ENCODE measurements around the gene PCNA.

GRCh38 chr20:3799543-3800430 is 3.7 kb downstream of the CDC25B start:
- PRO-cap, 7 experiments, result no peak in any of the 7 experiments
- RAMPAGE, long total RNA, 2 experiments, result no peak in any of the 2 experiments

GRCh38 chr20:3846005-3846547 is 558 bp upstream of the MAVS start:
- PRO-cap, 7 experiments, result peak in 5 of 7 experiments; most common plus-strand start chr20:3846199 (in 4)
- RAMPAGE, long total RNA, 2 experiments, result no peak in any of the 2 experiments

GRCh38 chr20:3874033-3875058 is 14.8 kb upstream of the PANK2 start:
- PRO-cap, 7 experiments, result no peak in any of the 7 experiments
- RAMPAGE, long total RNA, 2 experiments, result no peak in any of the 2 experiments

DNA sequence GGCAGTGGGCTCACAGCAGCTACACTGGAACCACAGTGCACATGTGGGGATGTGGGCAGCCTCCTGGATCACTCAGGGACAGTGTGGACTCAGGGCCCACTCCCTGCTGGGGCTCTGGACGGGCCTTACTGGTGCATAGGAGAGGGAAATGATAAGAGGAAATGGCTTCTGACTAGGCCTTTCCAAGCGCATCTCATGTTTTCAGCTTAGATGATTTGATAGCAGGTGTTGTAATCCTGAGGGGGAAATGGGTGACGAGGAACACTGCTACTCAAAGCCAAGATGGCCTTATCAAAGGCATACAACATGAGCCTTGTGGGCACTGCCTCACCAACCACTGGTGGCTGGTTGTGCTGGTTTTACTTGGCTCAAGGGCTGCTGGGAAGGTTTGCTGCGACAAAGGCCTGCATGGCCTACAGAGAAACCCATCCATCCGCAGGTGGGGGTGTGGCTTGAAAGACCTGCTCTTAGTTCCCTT is 44.1 kb downstream of the PANK2 start:
- PRO-cap, 7 experiments, result no peak in any of the 7 experiments
- RAMPAGE, long total RNA, 2 experiments, result no peak in any of the 2 experiments

- PRO-cap, 7 experiments, result no peak in any of the 7 experiments
- RAMPAGE, long total RNA, 2 experiments, result start-site peak on the minus strand in 1 of 2 experiments, at chr20:3986318-3986588 at its widest, 5 reads per replicate
These were observed 29.2 kb downstream of the RNF24 start for GRCh38 chr20:3986123-3986671.

DNA sequence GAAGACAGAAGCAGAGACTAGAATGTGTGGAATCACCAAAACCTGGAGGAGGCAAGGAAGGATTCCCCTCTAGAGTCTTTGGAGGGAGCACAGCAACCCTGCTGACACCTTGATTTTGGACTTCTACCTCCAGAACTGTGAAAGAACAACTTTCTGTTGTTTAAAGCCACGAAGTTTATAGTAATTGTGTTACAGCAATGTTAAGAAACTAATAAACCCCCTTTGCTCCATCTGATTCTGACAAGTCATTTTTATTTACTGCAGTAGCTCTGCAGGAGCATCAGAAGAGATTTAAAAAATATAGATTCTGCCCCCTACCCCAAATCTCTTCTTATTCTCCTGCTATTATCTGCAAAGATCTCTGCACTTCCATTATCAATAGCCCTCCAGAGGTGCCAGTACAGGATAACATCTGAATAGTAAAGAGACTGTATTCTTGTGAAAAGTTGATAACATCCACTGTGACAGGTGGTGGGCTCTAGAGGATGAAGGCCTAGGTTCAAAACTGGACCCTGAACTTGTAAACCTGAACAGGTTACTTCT is 10.7 kb downstream of the RNF24 start:
- PRO-cap, 7 experiments, result no peak in any of the 7 experiments
- RAMPAGE, long total RNA, 2 experiments, result no peak in any of the 2 experiments

- PRO-cap, 7 experiments, result no peak in any of the 7 experiments
- RAMPAGE, long total RNA, 2 experiments, result no peak in any of the 2 experiments
These were observed 2.6 kb downstream of the RNF24 start for GRCh38 chr20:4012680-4013170.

- PRO-cap, 7 experiments, result no peak in any of the 7 experiments
- RAMPAGE, long total RNA, 2 experiments, result no peak in any of the 2 experiments
These were observed 36.1 kb upstream of the SMOX start for GRCh38 chr20:4112601-4112920.

DNA sequence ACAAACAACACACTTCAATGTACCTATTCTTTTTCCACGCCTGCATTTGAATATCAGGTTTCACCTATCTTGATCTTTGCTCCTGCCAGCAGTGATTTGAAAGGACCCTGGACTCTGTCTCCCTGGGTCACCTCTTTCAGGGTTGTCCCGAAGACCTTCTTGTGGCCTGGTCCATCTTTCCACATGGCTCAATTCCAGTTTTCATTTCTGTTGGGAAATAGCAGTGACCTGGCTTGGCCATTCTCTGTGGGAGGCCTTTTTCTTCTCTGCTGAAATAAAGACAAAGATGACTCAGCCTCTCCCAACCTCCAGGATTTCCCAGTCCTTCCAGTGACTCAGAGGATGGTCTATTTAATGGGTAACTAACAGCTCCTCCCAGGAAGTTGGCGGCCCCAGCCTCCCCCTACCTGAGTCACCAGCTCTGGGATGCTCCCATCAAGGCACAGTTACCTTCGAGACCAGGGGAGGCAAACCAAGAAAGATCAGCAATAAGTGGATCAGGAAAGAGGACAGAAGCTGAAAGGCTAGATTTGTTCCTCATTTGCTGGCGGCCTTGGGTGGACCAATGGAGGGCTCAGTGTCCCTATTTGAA is 13.1 kb upstream of the SMOX start:
- PRO-cap, 7 experiments, result no peak in any of the 7 experiments
- RAMPAGE, long total RNA, 2 experiments, result no peak in any of the 2 experiments

DNA sequence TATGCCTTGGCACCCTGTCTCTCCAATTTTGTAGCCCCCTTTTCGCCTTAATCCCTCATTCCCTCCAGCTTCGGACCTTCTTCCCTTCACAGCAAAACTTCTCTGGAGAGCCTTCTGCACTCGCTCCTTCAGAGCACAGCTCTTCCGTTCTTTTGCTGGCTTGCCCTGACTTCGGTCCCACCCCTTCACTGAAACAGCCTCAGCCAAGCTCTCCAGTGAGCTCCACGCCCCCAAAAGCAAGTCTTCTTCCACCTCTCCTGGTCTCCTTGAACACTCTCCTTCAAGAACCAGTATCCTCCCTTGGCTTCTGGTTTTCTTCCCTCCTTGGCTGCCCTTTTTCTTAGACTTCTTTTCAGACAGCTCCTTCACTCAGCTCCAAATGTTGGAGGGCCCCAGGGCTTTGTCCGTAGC is 1.5 kb downstream of the SMOX start:
- PRO-cap, 7 experiments, result peak in 7 of 7 experiments; most common plus-strand start position 270 of the sequence (in 1); most common minus-strand start position 154 of the sequence (in 7)
- RAMPAGE, long total RNA, 2 experiments, result no peak in any of the 2 experiments

DNA sequence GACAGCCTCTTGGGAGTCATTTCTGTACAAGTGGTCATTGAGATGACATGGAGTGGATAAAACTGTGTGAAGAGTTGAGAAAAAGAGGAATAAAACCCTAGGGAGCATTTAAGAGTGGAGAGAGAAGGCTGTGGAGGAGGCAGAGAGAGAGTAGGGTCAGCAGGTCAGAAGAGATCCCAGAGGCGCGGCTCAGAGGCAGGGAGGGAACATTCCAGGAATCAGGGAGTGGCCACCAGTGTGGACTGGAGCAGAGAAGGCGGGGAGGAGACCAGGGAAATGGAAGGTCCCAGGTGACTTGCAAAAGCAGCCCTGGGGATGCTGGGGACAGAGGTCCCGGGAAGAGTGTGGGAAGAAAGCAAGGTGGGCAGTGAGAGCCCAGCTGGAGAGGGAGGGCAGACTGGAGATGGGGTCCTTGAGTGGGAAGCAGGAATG is 31.6 kb downstream of the ADRA1D start:
- PRO-cap, 7 experiments, result no peak in any of the 7 experiments
- RAMPAGE, long total RNA, 2 experiments, result no peak in any of the 2 experiments

DNA sequence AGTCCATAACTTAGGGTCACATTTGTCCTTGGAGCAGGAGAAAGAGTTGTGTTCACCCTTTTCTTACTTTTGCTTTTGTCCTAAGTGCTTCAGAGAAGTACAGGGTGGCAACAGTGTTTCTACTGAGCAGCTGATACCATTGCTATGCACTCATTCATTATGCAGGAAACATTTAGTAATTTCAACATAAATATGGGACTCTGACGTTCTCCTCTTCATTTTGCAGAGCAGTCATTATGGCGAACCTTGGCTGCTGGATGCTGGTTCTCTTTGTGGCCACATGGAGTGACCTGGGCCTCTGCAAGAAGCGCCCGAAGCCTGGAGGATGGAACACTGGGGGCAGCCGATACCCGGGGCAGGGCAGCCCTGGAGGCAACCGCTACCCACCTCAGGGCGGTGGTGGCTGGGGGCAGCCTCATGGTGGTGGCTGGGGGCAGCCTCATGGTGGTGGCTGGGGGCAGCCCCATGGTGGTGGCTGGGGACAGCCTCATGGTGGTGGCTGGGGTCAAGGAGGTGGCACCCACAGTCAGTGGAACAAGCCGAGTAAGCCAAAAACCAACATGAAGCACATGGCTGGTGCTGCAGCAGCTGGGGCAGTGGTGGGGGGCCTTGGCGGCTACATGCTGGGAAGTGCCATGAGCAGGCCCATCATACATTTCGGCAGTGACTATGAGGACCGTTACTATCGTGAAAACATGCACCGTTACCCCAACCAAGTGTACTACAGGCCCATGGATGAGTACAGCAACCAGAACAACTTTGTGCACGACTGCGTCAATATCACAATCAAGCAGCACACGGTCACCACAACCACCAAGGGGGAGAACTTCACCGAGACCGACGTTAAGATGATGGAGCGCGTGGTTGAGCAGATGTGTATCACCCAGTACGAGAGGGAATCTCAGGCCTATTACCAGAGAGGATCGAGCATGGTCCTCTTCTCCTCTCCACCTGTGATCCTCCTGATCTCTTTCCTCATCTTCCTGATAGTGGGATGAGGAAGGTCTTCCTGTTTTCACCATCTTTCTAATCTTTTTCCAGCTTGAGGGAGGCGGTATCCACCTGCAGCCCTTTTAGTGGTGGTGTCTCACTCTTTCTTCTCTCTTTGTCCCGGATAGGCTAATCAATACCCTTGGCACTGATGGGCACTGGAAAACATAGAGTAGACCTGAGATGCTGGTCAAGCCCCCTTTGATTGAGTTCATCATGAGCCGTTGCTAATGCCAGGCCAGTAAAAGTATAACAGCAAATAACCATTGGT is 13.2 kb downstream of the PRNP start:
- PRO-cap, 7 experiments, result no peak in any of the 7 experiments
- RAMPAGE, long total RNA, 2 experiments, result no peak in any of the 2 experiments

- PRO-cap, 7 experiments, result peak in 4 of 7 experiments; most common plus-strand start chr20:4720409 (in 2); most common minus-strand start chr20:4720441 (in 2)
- RAMPAGE, long total RNA, 2 experiments, result no peak in any of the 2 experiments
These were observed 1.6 kb upstream of the PRND start for GRCh38 chr20:4719978-4720612.

- PRO-cap, 7 experiments, result no peak in any of the 7 experiments
- RAMPAGE, long total RNA, 2 experiments, result no peak in any of the 2 experiments
These were observed 33.4 kb downstream of the RASSF2 start for GRCh38 chr20:4790111-4790404.

DNA sequence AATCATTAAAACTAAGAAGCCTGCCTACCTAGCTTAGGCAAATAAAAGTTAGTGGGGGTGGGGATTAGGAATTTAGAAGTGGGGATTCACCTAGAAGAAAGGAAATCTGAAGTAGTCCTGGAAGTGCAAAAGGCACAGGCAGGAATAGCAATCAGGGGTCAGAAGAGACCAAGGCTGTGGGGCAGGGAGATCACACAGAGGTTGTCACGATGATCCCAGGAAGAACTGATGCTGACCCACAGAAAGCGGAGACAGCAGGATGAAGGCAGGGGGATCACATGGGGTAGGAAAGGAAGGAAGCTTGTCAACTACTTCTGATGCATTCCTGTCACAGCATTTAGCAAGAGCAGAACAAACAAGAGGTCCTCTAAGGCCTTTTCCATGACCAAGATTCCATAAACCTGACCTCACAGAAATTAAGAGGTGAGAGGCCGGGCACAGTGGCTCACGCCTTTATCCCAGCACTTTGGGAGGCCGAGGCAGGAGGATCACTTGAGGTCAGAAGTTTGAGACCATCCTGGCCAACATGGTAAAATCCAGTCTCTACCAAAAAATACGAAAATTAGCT is 79.1 kb downstream of the SLC23A2 start:
- PRO-cap, 7 experiments, result no peak in any of the 7 experiments
- RAMPAGE, long total RNA, 2 experiments, result no peak in any of the 2 experiments

DNA sequence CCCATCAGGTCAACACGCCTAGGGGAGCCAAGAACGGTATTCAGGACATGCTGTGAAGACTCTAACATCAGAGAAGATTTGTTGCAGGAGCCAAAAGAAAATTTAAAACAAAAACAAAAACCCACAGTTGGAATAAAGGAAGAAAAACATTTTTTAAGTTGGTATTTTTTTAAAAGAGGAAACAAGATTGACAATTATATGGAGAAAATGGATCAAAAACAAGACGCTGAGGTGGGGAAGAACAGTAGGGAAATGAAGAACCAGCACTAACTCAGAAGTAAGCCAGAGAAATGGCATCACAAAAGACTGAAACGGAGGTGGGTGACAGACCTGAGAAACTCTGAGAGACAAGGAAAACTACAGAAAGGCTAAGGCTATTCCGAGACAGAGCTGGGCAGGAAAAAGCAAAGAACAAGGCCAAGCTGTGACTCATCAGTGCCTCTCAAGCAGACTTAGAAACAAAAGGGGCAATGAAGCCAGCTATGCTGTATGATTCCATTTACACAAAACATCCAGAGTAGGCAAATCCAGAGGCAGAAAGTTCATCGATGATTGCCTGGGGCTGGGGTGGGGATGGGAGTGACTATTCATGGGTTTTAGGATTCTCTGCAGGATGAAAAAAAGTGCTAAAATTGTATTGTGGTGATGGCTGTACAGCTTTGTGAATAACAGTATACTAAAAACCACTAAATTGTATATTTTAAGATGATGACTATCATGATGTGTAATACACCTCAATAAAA is 50.1 kb downstream of the SLC23A2 start:
- PRO-cap, 7 experiments, result peak in 2 of 7 experiments; most common minus-strand start position 342 of the sequence (in 2)
- RAMPAGE, long total RNA, 2 experiments, result no peak in any of the 2 experiments

GRCh38 chr20:5100537-5101035 is 12.3 kb downstream of the TMEM230 start:
- PRO-cap, 7 experiments, result no peak in any of the 7 experiments
- RAMPAGE, long total RNA, 2 experiments, result no peak in any of the 2 experiments

GRCh38 chr20:5119085-5120051 is at the start of gene PCNA:
Gene PCNA (minus strand): TSS chr20:5119958.
- PRO-cap, 7 experiments, result peak in 7 of 7 experiments; most common plus-strand start chr20:5119523 (in 5); most common minus-strand start chr20:5119958 (in 5)
- RAMPAGE, long total RNA, 2 experiments, result start-site peak on the minus strand in 2 of 2 experiments, at chr20:5119964-5120001 at its widest, 85 to 605 reads per replicate

- PRO-cap, 7 experiments, result no peak in any of the 7 experiments
- RAMPAGE, long total RNA, 2 experiments, result no peak in any of the 2 experiments
These were observed 39.2 kb downstream of the CDS2 start for GRCh38 chr20:5165890-5166621.

DNA sequence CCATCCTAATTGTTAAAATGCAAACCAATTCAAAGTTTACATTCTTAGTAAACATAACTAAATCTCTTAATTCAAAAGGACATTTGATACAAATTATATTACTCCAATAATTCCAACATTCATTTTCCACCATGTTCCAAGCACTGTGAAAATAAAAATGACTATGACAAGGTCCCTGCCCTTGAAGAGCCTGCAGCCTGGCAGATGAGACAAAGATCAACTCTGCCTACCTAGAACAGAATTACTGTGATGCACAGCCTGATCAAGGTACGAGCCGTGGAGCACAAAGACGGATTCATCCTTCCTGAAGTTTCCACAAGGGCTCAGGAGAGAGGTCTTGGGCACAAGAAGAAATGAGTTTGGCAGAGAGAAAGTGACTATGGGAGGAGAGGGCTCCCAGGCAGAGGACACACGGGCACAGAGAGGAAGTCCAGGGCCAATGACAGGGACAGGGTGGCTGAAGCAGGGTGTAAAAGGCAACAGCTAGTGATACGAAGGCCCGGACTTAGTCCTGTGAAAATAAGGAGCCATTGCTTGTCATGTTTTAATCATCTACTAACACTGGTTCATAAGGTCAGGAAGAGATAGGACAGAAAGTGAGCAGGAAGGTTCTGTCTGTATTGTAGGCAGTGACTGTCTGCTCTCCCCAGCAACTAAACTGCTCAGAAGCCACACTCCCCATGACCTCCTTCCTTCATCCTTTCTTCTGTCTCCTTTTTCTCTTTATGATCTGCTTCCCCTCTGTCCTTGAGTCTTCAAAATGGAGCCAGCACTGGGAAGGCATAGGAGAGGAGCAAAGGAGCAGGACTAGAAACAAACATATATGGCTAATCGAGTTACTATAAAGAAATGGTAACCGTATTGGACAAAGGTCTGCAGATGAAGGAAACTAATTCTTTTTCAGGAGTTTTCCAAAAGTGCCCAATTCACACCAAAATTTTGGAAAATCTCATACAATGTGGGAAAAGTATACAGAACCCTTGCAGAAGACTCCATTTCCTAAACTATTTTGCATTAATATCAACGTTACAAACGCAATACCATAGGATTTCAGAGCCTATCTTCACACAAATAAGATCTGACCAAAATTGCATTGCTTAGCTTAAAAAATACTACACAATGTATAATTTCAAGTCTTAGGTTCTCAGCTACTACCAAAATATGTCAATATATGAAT is 65.3 kb downstream of the GPCPD1 start:
- PRO-cap, 7 experiments, result no peak in any of the 7 experiments
- RAMPAGE, long total RNA, 2 experiments, result no peak in any of the 2 experiments

Data from ovary (tissue), 7 donors.